ENCODE data around the gene OTULIN.

GRCh38 chr5:14217432-14218128, 74.4 kb downstream of the TRIO start:
- PRO-cap: no peak

- PRO-cap: no peak
Measured at GRCh38 chr5:14582627-14583148, 1.1 kb downstream of the OTULINL start.

- PRO-cap: no peak
Measured at GRCh38 chr5:14651841-14652273, 12.7 kb upstream of the OTULIN start.

GRCh38 chr5:14664076-14665172, at the start of gene OTULIN:
TSS of gene OTULIN (plus strand) at chr5:14664718.
- PRO-cap: bidirectional peak, plus-strand start at chr5:14664355, minus-strand start at chr5:14664332; bidirectional peak, plus-strand start at chr5:14664664, minus-strand start at chr5:14664585

GRCh38 chr5:14686842-14687787, 22.6 kb downstream of the OTULIN start:
- PRO-cap: no peak

DNA sequence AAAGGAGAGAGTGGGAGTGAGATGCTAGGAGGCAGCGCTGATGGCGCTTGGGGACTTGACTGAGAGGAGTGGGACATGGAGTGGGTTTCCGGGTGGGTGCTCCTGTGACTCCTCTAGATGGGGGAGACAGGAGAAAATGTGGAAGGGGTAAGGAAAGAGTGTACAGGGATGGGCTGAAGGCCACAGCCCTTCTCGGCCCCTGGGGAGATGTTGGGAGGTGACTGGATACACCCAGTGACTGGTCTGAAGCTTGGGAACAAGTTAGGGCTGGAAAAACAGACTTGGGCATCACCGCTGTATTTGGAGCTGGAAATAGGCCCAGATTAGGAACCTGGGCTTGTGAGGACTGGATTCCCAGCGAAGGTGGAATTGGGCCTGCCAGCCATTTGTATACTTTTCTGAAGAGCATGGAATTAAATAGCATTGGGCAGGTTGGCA, 37.6 kb downstream of the OTULIN start:
- PRO-cap: no peak

DNA sequence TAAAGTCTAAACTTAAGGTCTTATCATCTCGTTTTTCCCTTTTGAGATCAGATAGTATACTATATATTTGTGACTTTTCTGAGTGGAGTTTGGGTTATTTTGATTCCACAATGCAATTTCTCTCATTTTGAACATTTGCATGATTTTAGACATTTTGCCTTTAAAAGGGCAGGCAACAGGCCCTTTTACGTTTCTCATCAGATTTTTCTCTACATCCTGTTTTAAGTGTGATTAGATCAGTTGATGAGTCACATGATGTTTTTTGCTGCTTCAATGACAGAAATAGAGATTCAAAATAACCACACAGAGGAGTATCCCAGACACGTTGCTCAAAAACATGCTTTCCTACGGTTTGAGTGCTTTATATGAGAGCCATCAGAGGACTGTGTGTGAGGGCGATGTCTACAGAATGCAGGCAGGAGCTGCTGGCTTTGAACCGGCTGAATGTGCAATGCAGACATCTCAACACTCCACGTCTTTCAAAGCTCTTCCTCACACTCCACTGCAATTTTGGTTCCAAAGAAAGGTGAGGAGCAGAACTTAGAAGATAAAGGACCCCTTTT, 42.1 kb downstream of the OTULIN start:
- PRO-cap: no peak

DNA sequence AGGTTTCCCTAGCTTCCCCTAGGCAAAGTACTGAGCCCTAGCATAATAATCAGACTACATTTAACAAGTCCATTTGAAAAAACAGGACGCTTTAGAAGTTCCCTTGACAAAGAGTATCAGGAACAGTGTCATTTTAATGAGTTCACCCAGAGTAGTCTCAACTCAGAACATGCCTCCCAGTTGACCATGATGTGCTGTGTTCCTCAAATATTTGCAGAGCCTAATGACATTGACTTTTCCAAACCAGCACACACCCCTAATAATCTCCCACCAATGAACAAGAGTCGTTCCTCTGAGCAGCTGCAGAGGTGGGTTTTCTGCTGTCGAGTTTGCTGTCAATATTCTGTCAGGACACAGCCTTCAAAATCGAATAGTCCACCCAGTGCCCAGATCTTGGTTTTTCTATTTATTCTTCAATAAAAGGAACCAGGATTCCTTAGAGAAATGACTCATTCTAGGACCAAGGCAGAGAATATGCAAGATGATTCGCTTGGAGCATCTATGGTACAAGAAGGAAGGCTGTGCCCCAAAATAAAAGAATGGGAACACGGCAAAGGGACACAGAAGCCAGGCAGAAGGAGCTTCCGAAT, 57.6 kb downstream of the OTULIN start:
- PRO-cap: no peak

GRCh38 chr5:14869924-14870811, 1.4 kb downstream of the ANKH start:
- PRO-cap: unidirectional peak, plus-strand start at chr5:14870545

DNA sequence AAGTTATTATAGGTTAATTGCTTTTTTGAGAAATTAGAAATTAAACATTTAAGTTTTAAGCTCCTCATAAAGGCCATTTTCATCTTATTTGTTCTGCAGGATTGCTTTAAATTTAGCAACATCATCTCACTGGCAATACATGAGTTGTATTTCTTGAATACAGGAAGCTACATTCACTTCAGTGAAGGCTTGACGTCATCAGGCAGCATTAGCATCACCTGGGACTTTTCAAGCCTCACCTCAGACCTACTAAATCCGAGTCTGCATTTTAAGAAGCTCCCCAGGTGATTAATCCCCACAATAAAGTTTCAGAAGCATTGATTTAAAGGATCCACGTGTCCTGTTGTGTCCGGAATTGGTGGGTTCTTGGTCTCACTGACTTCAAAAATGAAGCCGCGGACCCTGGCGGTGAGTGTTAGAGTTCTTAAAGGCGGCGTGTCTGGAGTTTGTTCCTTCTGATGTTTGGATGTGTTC, 121.1 kb upstream of the ANKH start:
- PRO-cap: no peak

GRCh38 chr5:15031128-15031508, 159.5 kb upstream of the ANKH start:
- PRO-cap: no peak

GRCh38 chr5:15531920-15532241, 31.9 kb downstream of the FBXL7 start:
- PRO-cap: no peak

- PRO-cap: no peak
Measured at GRCh38 chr5:15634997-15635744, 135.2 kb downstream of the FBXL7 start.

- PRO-cap: no peak
Measured at GRCh38 chr5:15696933-15697283, 196.9 kb downstream of the FBXL7 start.

GRCh38 chr5:15794629-15795130, 294.7 kb downstream of the FBXL7 start:
- PRO-cap: bidirectional peak, plus-strand start at chr5:15794891, minus-strand start at chr5:15794692

DNA sequence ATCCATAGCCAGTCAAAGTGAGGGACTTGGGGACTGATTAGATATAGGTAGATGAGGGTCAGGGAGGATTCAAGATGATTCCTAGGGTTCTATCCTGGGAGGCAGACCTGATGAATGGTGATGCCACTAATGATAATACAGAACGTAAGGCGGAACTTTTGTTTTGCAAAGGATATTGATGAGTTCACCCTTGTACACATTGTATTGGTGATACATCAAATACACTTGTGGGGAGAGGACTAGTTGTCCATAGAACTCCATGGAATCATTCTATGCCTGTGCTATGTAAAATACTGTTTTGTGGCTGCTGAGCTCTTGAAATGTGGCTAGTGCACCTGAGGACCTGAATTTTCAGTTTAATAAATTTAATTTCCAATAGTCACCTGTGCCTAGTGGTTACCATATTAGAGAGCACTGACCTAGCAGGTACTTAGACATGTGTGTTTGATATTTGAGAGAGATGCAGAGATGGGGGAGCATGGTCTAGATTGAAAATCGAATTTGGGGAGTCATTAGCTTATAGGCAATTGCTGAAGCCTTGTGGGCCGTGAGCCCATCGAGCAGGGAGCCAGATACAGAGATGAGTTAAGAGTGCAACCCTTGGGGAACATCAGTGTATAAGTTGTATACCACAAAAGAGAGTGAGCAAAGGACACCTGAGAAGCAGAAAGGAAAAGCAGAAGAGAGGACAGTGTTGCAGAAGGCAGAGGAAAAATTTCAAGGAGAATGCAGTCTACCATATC, 263.5 kb downstream of the MARCHF11 start:
- PRO-cap: no peak

DNA sequence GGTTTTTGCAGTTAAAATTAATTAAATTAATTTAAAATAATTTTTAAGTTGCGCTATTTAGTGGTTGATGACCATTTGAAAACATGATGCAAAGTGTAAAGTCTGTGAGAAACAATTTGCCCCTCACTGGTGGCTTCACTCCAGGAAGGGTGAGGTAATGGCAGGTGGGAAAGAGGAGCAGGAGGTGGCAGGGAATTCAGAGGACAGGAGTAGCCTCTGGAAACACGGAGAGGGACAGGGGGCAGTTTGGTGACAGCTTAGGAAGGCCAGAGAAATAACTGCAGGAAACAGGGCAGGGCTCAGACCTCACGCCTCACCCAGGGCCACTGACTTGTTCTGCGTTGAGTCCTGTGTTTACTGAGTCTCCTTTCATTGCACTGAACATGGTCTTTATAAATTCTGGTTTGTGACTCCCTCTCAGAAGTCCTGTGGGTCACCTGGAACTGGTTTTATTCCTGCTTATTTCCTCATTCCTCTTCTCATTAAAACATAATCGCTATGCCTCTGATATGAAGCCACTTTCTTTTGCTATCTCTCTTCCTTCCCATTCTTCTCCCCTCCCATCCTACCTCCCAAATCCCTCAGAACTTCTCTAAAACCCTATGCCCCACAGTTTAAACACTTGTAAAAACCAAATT, 55.2 kb upstream of the ZNF622 start:
- PRO-cap: no peak

- PRO-cap: no peak
Measured at GRCh38 chr5:16522144-16522535, 56.5 kb upstream of the ZNF622 start.

DNA sequence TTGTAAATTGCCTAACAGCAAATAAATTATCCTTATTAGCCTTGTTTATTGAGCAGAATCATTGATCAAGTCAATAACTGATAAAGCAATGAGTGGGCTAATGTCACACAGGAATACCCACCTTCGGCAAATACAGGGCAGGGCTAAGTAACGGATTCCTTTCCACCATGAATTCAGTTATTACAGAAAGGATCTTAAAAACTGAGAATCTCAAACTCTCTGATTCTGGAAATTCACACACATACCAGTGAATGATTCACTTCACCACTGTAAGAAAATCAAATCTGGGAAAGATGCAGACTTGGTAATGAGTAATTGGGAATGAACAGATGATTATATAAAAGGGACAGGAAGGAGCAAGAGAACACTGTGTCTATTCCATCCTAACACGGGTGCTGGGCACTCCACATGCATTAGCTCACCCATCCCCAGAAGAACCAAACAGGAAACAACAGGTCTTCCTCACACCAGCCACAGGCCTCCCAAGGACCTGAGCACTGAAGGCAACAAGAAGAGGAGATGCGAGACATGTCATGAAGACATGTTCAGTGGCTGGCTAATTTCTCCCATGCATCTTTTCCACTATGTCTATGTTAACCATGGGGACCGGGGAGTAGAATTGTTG, 74.8 kb upstream of the ZNF622 start:
- PRO-cap: no peak

DNA sequence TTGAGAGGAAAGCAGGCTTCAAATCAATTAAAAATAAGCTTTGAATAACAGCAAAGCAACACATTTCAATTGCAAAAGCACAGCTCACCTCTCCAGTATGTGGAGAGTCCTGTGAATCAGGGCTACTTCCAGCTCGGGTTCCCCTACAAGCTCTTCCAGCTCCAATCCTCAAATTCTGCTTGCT, 71.9 kb downstream of the RETREG1 start:
- PRO-cap: no peak